Sciatic nerve (tissue), 1 donor: Measurements from ENCODE around the gene SIRT5.

DNA sequence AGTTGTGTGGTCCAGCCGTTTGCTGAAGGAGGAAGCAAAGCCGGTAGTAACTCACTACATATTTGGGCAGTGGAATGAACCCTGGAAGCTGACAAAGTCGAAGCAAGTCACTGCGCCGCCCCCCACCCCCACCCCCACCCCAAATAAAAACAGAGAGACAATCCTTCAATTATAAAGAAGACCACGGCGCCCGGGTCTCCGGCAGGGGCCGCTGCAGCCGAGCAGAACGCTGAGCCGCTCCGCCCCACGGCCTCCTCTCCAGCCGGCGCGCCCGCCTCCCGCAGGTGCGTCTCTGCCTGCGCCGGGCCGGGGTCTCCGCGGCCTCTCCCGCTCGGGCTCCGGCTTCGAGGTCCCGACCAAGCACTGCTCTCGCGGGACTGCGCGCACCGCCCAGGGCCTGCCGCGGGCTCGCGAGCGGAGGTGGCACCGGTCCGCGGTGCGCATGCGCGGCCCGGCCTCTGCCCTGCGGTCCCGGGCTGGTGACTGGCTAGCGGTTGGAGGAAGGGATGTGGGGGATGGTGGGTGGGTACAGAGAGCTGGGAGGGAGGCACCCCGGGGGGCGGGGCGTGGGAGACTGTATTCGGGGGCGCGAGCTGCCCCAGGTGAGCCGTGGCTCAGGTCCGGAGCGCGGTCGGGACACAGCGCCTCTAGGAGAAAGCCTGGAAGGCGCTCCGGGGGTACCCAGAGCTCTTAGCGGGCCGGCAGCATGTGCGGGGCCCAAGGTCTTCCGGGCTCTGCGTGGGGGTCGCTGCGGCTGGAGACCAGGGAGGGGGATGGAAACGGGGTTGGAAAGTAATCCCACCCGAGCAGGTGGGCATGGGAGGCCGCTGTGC is at the start of gene SIRT5:
Gene SIRT5 (plus strand): TSS at position 579 of the 833 bp plus-strand sequence.
- PRO-cap: bidirectional peak, plus-strand start at position 579 of the sequence, minus-strand start at position 365 of the sequence

- PRO-cap: no peak
These were observed 36.8 kb downstream of the NOL7 start for GRCh38 chr6:13651830-13652447.

DNA sequence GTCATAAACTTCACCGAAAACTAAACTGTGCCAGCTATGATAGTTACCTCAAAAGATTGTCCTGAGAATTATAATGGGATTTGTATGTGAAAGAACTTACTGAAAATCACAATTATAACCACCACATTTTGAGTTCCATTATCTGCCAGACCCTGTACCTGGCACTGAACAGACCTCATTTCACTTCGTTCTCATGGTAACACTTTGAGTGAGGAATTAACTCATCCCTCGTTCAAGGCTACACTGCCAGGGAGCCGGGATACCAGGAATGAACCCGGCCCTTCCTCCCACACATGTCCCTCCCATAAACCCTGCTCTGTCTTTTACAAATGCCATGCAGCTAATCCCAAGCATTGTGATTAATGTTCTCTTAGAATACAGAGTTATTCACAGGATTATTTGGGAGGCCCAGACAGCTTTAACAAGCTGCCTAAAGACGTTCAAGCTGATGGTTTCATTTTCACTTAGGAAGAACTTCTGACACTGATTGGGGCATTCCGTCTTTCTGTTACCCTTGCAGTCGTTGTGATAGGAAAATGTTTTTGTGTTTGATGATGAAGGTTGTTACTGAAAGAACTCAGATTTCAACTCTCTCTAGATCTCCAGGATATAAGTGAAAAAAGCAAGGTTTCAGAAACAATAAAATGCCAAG is 42.5 kb upstream of the CD83 start:
- PRO-cap: unidirectional peak, plus-strand start at position 545 of the sequence

DNA sequence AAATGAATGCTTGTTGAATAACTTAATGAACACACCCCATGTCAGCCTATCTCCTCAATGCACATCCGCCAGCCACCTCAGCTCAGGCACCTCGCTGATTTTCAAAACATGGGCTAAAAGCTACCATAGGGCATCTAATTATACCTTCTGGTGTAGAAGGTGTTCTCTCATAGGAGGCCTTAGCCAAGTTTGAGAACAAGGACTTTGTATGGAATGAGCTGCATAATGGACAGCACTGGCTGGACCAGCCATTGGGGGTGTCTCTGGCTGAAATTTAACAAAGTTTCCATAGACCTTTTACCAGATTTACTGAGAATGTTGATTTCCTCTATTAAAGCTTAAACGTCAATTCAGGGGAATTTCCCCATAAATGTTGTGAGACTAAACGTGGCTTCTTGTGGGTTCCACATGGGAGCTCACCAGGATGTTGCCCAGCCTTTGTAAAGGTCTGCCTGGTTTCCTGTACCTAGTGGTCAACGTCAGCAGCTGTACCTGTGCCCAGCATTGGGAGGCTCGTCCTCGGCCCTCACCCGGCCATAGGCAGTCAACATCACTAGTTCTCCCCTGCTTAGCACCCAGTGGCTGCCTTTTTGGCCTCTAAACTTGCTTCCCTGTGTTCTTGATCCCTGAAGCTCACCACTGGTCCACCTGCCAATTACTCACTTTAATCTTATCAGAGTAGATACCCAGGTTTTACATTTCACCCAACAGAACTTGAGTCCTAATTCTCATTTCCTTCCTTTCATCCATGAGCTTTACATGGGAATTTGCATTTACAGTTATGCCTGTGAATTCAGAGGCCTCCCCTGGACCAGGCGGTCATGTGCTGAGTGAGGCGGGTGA is 22.2 kb upstream of the CD83 start:
- PRO-cap: no peak

GRCh38 chr6:14656302-14656714 is 538.7 kb downstream of the CD83 start:
- PRO-cap: no peak

- PRO-cap: no peak
These were observed 475.5 kb upstream of the JARID2 start for GRCh38 chr6:14770466-14770770.

DNA sequence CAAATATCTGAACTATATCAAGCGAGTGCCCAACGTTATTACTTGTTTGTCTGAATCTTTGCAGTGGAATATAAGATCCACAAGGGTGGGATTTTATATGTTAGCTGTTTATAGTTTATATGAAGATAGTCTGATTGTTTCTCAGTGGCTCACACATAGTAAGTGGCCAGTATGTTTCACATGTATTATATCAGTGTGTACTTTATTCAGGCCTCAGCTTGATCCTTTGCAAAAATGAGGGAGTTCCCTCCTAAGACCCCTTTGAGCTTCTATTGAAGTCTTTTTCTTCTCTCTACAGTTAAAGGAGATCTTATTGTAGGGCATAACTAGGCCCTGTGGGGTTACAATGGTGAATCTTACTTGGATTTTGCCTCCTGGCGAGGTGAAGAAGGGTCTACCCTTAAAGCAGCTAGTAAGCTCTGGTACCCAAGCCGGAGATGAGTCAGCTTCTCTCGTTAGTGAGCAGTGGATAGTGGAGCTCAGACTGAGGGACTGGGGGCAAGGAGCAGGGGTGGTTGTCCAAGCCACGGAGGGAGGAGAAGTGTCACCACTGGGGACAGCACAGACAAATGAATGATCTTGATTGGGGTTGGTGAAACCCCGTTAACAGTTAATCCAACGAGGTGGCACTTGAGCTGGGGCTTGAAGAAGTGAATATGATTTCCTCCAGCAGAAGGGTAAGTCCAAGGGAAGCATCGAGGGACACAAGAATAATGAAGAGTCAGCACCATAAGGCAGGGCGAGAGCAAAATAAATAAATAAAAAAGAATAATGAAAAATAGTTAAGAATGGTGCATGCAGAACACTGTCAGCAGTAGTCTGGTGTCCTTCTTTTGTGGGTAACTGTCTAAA is 42.8 kb downstream of the JARID2 start:
- PRO-cap: no peak

- PRO-cap: no peak
These were observed 180.3 kb downstream of the JARID2 start for GRCh38 chr6:15425768-15426889.

DNA sequence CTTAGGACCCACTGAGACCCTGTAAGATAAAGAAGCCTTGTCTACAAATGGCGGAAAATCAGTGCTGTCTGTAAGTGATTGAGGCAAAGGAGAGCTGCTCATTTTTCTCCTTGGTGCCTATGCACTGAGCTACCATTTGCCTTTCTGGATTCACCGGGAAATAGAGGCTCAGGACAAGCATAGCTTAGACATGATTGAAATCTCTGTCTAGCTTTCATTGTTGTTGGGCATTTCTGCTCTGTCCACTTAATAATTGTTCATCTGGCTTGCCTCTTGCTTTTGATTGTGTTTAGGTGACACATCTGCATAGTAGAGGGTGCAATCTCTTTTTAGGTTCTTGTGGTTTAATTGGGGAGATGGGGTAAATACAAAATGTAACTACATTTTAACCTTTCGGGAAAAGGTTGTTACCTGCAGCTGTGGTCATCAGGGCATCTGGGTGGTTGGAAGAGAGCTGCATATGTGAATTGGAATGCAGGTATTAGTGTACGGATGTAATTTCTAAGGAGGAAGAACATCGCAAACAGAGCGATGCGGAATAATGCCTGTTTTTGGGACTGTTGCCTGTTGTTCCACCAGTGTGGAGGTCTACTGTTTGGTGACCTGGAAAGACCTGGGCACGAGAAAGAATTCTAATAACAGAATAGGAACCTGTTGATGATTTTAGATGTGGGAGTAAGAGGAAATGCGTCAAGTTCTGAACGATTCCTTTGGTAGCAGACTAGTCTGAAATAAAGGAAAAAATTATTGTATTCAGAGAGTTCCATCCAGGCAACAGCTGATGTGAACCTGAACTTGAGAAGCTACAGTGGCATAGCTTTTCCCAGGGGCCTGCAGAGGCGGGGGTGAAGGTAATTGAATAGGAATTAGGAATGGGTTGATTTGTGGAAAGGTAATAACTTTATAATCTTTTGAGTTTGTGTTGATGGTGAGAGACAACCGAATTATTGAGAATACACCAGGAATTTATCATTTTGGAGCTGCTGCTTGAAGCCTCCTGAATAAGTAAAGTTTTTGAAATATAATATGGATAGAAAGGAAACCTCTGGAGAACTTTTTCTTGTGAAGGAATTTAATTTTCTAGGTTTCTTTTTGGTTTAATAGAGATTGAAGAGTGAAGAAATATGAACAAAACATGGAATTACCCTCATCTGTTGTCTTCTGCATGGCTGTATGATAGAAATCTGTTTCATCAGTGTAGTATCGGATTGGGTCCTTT is 192.1 kb downstream of the DTNBP1 start:
- PRO-cap: no peak

DNA sequence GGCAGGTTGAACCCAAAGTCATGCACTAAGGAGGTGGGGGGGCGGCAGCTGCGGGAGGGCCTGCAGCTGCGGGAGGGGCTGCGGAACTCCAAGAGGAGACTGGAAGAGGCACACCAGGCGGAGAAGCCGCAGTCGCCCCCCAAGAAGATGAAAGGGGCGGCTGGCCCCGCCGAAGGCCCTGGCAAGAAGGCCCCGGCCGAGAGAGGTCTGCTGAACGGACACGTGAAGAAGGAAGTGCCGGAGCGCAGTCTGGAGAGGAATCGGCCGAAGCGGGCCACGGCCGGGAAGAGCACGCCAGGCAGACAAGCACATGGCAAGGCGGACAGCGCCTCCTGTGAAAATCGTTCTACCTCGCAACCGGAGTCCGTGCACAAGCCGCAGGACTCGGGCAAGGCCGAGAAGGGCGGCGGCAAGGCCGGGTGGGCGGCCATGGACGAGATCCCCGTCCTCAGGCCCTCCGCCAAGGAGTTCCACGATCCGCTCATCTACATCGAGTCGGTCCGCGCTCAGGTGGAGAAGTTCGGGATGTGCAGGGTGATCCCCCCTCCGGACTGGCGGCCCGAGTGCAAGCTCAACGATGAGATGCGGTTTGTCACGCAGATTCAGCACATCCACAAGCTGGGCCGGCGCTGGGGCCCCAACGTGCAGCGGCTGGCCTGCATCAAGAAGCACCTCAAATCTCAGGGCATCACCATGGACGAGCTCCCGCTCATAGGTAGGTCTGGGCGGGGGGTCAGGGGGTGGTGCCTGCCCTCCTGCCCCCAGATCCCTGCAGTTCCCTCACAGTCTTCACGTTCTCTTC is 166.2 kb downstream of the DTNBP1 start:
- PRO-cap: no peak

DNA sequence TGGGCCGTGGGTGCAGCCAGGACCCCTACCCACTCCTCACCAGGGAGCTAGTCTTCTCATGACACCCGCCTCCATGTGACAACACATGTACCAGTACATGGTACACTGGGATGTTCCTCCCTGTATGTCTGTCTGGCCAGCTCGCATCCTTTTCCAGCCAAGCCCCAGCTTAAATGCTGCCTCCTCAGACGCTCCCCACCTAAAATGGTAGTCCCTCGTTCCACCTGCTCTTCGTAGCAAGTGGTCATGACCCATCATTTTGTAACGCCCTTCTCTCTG is 162.4 kb downstream of the DTNBP1 start:
- PRO-cap: no peak

- PRO-cap: no peak
These were observed 21.4 kb downstream of the MYLIP start for GRCh38 chr6:16149928-16150971.

DNA sequence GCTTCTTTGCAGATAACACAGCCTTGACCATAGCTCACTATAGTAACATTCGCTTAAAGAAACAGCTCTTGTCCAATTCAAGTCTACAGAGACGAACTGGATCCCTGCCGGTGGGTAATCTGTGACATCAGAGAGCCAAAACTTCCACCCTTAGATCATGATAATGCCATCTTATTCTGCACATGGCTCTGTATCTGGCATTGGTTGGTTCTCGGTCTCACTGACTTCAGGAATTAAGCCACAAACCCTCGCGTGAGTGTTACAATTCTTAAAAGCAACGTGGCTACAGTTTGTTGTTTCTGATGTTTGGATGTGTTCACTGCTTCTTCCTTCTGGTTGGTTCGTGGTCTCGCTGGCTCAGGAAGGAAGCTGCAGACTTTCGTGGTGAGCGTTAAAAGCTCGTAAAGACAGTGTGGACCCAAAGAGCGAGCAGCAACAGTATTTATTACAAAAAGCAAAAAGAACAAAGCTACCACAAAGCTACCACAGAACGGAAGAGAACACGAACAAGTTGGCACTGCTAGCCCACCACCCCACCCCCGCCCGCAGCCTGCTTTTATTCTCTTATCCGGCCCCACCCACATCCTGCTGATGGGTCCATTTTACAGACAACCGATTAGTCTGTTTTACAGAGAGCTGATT is 51.0 kb downstream of the MYLIP start:
- PRO-cap: no peak

DNA sequence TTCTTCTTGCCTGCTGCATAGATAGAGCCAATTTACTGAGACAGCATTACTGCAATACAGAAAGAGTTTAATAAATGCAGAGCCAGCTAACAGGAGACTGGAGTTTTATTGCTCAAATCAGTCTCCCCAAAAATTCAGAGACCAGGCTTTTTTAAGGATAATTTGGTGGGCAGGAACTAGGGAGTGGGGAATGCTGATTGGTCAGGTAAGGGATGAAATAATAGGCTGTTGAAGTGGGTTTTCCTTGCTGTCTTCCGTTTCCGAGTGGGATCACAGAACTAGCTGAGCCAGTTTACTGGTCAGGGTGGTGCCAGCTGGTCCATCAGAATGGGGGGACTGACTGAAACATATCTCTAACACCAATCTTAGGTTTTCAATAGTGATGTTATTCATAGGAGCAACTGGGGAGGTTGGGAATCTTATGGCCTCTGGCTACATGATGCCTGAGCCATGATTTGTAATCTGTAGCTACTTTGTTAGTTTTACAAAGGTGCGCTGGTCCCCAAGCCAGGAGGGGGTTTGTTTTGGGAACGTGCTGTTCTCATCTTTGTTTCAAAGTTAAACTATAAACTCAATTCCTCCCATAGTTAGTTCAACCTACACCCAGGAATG is 2.7 kb upstream of the GMPR start:
- PRO-cap: no peak

- PRO-cap: no peak
These were observed 2.7 kb downstream of the GMPR start for GRCh38 chr6:16241054-16241551.

DNA sequence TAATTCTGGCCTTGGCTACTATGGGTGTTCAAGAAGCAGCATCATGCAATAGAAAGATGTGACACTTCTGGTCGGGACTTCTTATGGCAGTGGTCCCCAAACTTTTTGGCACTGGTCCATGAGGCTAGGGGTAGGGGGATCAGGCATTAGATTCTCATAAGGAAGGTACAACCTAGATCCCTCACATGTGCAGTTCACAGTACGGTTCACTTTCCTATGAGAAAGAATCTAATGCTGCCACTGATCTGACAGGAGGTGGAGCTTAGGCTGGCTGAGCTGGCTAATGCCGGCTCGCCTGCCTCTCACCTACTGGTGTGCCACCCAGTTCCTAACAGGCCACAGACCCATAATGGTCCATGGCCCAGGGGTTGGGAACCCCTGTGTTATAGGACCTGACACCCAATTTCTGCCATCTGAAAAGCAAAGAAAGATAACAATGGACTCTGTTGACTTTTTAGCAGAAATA is 199.5 kb downstream of the GMPR start:
- PRO-cap: no peak

- PRO-cap: no peak
These were observed 125.3 kb downstream of the ATXN1 start for GRCh38 chr6:16635569-16636695.

- PRO-cap: no peak
These were observed 2.8 kb downstream of the ATXN1 start for GRCh38 chr6:16758362-16758930.

GRCh38 chr6:16762223-16763081 is 1.2 kb upstream of the ATXN1 start:
- PRO-cap: bidirectional peak, plus-strand start at chr6:16762722, minus-strand start at chr6:16762589

DNA sequence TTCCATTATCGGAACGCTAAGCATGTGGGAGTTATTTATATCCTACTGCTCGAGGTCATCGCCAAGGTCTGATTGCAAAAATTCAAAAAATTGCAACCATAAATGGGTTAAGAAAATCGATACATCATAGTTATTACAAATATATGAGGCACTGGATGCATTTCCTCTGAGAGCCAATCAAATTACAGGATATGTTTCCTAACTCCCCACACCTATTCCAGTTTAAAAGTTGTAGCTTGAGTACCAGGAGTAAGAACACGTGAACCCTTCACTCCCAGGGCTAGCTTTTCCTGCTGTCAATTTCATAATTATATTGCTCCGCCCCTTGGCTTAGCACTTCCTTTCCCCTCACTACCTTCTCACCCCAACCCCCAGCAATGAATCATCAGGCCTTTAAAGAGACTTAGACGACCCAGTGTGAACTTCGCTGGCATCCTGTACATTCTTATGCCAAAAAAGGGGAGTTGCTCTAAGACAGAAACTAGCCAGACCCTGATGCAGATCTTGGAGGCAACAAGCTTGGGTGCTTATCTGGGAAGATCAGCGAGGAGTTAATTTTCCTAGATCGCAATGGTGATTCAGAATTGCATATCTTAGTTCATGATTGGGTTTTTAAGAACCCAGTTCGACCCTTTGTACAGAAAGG is 7.8 kb upstream of the ATXN1 start:
- PRO-cap: no peak